ENCODE measurements around a stretch of chr1.

DNA sequence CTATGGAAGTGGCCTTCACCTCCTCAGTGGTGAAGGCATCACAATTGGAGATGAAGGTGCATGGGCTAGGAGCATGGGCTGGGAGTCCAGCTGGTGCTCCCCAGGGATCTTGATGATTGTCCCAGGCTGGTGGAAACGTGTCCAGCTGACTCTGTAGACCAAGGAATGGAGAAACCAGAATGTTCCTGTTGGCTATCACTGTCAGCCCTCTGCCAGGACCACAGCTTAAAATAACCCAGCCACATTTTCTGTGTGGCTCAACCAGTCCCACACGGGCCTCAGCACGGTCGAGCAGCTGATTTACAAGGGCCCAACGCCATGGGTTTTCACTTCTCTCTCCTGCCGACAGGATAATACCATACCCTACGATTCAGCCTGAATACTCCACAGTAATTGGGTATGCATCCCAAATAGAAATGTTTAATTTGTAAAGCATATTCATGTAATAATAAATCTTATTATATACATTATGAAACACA lies 28.6 kb downstream of the TAF5L start:
- PRO-cap = no peak

GRCh38 chr1:229626447-229626879 lies 416 bp downstream of the URB2 start:
- PRO-cap = bidirectional peak, plus-strand start at chr1:229626592, minus-strand start at chr1:229626571

- PRO-cap = no peak
These were observed 64.6 kb upstream of the GALNT2 start for GRCh38 chr1:230002461-230002840.

DNA sequence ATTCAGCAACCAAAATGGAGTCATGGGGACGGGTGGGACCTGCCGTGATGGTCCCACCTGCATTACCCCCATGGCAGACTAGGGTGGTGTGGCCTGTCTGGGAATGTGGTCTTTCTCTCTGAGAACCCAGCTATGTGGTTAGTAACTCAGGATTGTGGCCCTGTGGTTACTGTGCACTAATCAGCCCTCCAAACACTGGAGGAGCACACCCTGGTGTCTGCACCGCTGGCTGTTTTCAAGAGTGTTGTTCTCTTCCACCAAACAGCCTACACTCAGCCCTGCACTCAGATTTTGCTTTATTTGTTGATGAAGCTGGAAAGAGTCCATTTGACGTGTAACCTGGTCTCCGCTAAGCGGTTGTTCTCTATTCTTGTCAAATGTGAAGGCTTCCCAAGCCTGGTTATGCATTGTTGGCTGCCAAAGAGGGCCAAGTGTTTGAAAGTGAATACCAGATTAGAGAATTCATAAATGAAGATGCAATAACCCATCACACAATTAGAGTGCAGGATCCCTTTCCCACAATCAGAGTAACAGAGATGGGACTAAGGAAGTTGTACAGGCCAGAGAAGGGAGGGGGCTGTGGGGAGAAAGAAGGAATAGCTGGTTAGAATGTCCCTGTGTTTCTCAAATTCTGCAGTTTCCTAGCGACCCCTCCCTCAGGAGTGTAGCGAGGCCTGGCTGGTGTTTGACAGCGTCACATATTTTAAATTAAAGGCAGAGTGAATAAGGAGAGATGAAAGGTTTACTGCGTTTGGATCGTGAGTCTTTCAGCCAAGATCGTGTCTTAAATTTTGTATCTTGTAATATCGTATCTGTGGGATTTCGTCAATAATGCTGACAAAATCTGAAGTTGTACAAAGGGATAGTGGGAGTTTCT lies 57.9 kb downstream of the GALNT2 start:
- PRO-cap = no peak

DNA sequence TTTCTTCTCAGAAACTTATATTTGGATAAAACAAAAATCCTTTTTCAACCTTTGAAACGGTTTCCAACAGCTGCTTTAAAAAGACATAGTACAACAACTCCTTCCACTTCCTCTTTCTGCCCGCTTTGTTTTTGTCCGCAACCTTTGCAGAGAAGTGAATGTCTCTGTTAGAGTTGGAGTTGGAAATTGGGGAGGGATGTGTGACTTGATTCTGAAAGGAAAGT lies 83.2 kb downstream of the GALNT2 start:
- PRO-cap = no peak

DNA sequence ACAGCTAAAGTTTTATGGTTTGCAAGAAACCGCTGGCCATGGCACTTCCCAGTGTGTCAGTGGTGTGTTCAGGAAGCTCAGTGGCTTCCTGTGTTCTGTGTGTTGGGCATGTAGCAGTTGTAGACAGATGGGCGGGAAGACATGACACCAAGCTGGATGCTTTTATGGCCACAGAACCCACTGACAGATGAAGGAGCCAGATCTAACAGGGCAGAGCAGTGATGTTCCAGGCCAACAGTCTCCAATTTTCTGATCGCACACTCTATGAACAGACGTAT lies 119.9 kb downstream of the GALNT2 start:
- PRO-cap = no peak

DNA sequence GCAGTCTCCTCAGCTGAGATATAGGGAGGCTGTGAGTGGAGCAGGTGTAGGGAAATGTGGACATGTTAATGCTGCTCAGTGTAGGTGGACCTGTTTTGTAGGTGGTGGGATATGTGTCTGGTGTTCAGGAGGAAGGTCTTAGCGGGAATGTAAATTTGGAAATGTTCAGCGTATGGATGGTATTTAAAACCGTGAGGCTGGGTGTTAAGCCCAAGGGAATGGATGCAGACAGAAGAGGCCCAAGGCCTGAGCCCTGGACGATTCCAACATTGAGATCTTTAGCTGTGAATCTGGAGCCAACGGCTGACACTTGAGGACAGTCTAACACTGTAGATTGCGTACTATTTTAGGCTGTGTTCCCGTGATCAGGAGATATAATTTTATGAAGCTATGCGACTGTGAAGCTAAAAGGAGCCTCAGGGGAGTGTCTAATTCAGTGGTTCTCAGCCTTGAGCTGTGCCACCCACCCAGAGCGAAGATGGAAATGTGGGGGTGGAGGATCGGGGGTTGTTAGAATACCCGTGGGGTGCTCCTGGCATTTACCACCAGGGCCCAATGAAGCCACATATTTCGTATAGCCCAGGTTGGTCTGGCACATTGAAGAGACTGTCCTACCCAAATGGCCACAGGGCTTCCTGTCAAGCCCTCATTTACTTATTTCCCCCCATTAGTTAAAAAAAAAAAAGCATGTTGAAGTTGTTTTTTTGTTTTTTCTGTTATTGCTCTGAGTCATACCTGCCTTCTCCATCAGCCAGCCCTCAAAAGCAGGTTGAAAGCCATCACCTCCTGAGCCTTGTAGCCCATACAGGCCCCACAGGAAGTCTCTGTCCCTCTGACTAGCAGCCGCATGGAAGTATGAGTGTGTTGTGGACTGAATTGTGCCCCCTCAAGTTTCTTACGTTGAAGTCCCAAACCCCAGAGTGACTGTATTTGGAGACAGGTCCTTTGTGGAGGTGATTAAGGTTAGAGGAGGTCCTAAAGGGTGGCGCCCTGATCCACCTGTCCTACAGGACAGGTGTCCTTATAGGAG lies 141.6 kb downstream of the GALNT2 start:
- PRO-cap = no peak

DNA sequence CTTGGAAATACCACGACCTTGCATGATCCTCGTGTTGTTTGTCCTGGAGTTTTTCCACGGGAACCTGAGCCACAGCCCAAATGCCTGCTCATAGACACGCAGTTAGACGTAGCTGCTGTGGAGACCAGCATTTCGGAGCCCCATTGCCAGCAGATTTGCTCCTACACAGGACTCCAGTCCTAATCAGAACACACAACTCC lies 163.2 kb downstream of the GALNT2 start:
- PRO-cap = no peak

DNA sequence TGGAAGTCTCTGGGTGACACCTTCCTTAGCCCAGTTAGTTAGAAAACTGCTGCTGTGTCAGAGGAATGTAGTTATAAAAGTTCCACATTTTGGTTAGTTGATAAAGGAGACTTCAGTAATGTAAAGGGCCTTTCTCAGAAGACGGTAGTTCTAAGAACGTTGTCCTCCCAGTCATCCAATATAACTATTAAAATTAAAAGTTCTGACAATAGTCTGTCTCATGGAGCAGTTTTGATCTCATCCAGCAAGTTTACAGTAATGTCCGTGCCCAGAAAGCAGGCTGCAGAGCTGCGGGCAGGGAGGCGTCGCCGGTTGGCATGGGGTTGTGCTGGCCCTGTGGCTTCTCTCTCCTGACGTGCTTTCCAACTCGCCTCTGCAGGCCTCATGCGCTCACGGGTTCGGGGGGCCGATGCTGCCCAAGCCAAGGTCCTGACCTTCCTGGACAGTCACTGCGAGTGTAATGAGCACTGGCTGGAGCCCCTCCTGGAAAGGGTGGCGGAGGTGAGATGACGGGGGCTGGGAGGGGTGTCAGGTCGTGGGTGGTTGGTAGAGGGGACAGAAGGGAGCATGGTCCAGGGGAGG lies 176.0 kb downstream of the GALNT2 start:
- PRO-cap = no peak

DNA sequence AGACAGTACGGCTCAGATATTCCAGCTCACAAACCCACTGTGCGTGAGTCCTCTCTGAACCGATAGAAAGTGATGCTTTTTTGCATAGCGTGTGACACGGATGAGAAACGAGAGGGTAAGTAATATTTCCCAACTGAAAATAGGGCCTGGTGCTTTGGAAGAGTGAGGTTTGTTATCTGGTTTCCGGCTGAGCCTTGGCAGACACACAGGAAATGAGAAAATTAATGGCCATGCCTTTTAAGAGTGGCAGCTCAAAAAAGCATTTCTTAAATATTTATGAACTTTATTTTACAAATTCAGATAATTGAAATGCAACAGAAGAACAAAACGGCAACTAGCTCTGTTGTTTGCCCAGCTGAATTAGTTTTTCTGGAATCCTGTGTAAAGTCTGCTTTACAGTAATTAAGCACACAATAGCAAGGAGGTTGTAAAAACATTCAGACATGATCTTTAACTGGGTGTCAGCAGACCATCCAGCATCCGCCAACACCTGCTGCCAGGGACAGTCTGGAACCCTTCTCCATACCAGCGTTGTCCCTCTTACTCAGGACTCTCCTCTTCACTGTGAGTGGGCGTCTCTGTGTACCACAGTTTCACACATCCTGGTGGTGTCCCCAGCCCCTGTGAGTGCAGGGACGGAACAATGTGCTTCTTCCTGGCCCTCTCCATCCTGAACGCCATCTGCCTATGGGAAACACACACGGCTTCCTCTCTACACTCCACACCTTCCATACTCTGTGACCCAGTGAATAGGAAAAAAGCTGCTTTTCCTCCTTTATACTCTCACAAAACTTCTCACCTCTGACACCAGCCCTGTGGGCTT lies 155.4 kb downstream of the PGBD5 start:
- PRO-cap = no peak

DNA sequence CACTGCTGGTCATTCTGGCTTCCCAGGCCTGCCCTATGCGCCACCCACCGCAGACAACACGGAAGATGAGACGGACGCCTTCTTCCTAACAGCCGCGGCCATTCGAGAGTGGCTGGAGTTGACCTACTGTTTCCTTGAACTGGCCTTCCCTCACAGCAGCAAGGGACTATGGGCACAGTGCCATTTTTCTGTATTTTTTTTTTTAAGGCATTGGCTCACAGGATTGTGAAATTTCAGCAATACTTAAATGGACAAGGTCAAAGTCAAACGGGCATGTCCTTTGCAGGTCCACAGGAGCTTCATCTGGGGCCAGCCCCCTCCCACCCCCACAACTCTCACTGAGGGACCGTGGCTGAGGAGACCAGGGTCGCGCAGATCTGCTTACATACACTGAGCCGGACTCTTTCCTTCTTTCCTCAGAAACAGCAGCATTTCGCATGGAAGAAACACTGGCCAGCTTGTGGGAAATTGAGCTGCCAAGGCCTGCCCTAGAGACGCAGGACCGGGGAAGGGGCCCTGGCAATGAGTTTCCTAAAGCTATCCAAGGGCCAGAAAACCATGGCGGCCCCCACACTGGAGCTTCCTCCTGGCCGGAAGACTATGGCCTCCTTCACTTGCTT lies 99.0 kb downstream of the PGBD5 start:
- PRO-cap = no peak

GRCh38 chr1:230725142-230725558 lies 11.2 kb upstream of the AGT start:
- PRO-cap = no peak

DNA sequence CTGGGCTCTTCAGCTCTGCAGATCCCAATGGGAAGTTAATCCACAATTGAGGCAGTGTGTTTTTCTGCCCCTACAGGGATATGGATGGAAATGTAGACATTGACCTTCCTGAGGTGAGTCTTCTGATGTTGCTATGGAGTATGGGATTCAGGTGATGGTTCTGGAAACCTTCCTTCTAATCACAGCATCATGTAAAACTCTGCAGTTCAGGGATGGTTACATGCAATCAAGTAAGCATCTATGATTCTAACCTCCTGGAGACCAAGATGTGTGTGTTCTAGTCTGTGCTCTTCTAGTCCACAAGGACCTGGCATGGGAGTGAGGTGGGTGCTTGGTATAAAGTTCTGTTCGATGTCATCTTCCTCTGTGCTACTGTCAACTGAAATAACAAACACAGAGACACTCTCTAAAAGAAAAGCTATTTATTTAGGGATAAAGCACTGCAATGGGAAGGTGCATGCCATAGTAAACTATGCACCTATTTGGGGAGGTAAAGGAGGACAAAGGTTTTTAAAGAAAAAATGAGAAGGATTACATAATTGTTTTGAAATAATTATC lies 38.8 kb downstream of the CAPN9 start:
- PRO-cap = no peak

DNA sequence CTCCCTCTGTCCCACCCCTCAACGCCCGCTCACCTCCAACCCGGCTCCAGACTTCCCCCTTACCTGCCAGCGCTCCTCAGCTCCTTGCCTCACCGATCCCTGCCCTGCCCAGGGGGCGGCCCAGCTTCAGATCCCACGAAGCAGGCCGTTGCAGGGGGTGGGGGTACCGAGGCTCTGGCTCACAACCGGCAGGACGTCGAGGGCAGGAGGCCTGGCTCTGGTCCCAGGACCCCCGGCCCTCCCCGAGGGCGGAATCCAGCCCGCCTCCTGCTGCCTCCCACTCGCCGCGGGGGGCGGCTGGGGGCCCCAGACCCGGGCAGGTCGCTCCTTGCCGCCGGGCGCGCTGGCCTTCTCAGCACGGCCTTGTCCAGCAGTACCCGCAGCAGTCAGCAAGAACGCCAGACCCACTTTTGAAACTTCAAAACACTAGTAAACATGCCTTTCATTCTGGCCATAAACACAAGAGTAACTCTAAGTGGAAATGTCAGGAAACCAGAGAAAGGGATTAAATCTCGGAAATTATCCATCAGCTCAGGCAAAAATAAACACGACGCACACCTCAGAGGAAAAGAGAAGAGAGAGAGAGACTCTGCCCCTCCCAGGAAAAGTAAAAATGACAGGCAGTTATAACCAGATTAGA lies 970 bp upstream of the FAM89A start:
- PRO-cap = no peak

- PRO-cap = no peak
These were observed 1.2 kb downstream of the TRIM67 start for GRCh38 chr1:231162870-231163694.

DNA sequence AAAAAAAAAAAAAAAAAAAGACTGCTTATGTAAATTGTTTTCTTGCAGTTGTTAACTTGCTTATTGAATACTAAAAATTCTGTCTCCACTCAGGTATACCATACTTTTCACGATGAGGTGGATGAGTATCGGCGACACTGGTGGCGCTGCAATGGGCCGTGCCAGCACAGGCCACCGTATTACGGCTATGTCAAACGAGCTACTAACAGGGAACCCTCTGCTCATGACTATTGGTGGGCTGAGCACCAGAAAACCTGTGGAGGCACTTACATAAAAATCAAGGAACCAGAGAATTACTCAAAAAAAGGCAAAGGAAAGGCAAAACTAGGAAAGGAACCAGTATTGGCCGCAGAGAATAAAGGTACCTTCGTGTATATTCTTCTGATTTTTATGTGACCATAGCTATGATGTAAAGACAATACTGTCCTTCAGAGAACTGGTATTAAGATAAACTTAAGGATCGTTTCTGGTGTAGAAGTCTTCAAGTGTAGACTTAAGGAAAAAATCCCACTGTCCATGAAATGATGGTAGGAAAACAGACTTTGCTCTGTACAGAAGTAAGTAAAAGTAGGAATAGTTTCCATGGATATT lies 13.2 kb downstream of the SPRTN start:
- PRO-cap = no peak

DNA sequence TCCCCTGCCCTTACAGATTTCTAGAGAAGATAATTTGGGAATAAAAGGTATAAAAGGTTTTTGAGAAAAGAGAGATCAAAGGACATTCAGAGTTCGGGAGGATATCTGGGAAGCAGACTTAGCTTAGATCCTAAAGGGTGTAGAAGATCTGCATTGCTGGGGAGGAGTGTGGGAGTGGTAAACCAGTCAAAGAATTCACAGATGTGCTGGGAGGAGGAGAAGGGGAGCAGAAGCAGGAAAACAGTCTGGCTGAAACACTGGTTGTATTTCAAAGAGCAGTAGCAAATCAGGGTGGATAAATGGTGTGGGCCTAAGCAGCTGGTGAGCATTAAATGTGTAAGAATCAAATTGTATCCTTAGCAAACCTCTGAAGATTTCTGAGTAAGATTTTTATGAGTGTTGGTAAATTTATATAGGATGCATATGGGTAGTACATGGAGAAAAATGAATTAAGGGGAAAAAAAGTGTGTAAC lies 14.0 kb downstream of the EGLN1 start:
- PRO-cap = no peak

DNA sequence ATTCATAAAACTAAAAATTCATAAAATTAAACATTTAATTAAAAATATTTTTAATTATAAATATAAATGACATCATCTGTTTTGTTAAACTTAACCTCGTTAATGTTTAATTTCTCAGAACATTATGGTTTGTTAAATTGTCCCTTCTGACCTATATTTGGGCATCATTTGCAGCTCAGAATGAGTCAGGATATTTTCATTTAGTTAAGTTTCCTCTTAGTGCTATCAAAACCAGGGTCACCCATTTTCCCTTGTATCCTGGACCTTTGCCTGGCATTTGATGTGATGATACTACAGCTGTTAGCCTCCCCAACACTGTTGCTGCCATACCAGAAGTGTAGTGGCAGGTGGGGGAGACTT lies 30.2 kb downstream of the TSNAX start:
- PRO-cap = no peak

GRCh38 chr1:231814243-231814809 lies 187.7 kb downstream of the DISC1 start:
- PRO-cap = no peak

DNA sequence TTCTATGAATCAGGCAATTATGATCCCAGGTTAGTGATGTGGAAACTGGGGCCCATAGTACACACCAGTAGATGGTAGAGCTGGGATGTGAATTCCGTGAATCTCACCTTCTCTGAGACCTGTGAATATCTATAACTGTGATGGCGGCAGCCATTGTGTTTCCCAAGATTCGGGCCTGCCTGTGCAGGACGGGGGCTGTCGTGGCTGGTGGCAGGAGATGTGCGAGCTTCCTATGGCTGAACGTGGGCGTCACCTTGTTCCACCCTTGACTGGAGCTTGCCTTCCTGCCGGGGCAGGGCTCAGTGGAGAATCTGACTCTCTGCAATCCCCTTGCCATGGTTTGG lies 253.5 kb downstream of the SIPA1L2 start:
- PRO-cap = no peak

Measured in endothelial cell (in vitro differentiated cells).